Subcutaneous preadipocyte (primary cell): ENCODE results near the genes FMN1 and NOP10.

- CAGE, long polyA plus RNA: no peak
Measured at GRCh38 chr15:31378662-31379549, 52.3 kb downstream of the KLF13 start.

GRCh38 chr15:32315501-32315932 is 87.6 kb downstream of the GOLGA8K start:
- CAGE, long polyA plus RNA: no peak

DNA sequence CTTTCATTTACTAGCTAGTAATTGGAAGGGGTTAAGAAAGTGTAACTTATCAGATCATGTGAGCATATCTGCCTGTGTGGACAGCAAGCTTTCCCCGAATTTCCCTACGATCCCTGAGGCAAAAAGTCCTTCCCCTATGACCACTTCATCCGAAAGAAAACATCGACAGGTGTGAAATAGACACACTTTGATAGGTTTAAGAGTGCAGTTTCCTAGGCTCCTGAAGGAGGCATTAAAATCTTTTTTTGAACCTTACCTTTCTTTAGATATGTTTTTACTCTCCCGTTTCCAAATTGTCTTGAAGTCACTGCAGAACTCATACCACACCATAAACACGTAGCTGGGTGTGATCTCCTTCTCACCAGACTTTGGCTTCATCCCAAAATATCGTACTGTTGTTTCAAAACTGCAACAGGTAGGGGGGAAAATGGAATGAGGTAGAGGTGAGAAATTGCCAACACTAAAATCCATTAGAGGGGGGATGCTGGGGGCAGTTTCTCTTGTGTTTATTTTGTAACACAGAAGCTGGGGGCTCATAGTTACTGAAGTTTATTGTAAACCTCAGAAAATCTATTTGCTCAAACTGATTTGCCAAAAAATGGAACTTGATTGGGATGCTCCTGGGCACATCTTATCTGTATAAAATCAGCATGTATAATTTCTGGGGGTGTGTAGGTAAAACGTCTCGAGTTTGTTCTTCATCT is 80.9 kb downstream of the GREM1 start:
- CAGE, long polyA plus RNA: no peak

DNA sequence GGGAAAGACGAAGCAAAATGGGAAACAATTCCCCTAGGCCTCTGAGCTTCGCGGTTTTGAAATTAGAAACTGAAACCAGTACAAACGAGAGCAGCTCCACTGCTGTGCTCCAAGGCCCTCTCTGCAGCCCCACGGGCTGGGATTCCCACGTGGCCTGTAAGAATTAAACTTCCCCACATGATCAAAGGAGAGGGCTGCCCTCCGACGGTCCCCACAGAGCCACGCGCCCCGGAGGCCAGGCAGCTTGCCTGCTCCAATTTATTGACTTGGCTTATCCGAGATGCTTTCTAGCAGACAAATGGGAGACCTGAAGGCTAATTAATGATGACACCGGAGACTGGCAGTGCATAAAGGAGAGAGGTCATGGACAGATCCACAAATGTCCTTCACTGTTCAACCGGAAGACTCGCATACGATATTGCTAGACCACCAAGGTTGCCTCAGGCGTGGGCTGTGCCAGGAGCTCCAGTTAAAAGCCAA is 144.1 kb downstream of the GREM1 start:
- CAGE, long polyA plus RNA: no peak

DNA sequence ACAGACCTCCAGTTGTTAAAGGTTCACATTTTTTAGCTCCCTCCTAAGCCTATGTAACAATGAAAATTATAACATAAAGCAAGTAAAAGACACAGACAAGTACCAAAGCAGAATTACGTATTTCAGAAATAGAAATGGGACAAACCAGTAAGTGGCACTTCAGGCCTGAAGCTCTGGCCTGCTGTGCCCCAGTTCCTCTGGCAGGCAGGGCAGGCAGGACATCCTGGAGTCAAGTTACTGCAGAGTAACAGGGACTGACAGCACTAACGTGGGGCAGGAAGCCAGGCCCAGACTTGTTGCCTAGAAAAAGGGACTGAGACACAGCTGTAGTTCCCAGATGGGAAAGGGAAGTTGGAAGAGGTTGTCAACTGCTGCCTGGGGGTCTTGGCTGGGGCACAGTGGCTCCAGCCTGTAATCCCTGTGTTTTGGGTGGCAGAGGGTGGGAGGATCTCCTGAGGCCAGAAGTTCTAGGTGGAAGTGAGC is 172.0 kb downstream of the FMN1 start:
- CAGE, long polyA plus RNA: no peak

DNA sequence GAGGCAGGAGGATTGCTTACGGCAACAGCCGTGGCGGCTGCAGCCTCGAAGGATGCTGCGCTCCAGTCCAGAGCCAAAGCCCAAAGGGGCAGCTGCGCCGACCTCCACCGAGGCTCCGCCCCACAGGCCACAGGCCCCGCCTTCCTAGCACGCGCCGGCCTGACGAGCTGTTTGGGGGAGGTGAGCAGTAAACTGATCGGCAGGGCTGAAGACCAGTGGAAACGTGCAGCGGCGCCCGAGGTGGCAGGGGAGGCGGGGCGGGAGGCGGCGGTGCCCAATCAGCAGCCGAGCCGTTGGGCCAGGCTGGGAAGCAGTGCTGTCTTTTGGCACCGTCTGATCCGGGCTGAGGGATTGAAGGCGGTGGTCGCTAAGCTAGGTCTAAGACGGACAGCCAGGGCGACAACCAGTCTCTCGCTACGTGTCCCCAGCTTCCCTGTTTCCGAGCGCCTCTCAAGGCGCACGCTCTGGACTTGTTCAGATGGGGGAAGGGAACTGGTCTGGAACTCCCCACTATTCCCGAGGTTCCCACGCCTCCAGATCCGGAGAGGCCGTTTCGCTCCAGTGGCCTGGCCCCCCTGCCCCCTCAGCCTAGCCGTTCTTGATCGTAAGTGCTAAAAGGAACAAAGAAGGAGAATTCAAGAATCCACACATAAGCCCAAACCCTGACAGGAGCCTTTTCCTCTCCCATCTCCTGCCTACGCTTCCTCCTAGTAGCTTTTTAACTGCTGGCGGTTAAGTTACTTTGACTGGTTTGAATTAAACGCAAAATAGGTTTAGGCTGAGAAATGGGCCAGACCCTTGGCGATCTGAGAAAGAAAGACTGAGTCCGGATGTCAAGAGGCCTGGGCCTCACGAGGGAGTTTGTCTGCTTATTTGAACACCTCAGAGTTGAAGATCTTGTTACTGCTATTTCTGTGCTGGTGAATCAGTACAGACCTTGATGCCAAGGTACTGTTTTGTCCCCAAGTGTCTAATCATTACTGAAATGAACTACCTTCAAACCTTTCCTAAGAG is at the start of gene FMN1:
FMN1 (minus strand) TSS at position 87 of the 1,014 bp plus-strand sequence.
- CAGE, long polyA plus RNA: no peak

GRCh38 chr15:33994061-33994495 is 25.8 kb downstream of the CHRM5 start:
- CAGE, long polyA plus RNA: no peak

GRCh38 chr15:34100996-34101232 is 748 bp downstream of the EMC7 start:
- CAGE, long polyA plus RNA: no peak

DNA sequence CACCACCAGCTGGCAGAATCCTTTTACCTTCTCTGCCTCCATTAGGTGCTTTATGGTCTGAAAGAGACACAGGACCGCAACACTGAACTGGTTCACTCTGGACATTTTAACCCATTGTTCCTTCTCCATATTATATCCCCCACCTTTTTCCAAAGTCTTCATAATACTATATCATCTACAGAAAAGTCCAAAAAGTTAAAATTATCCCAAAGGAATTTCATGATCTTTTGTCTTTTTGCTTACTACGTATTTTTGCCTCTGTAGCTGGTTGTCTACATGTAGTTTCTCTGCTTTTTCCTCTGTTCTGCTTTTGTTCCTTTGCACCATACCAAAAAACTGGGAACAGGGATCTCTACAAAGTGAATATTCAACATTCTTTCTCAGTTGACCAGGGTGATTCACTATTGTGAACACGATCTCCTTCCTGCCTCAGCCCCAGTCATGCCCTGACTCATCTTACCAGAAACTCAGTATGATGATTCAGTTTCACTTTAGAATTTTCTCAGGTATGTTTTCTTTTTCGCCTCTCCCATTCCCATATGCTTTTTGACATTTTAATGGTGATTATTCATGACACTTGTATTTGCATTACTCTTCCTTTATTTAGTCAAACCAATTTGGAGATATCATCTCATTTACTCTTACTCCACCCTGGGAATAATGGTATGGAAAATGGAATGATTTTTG is 14.4 kb downstream of the EMC4 start:
- CAGE, long polyA plus RNA: no peak

GRCh38 chr15:34336323-34336879 is 1.2 kb downstream of the SLC12A6 start:
- CAGE, long polyA plus RNA: no peak

GRCh38 chr15:34342218-34343343 is at the start of gene NOP10:
NOP10 (minus strand) TSS chr15:34343136.
- CAGE, long polyA plus RNA: start-site peak on the minus strand at chr15:34343096-34343161, 675 and 235 reads in 2 replicates

DNA sequence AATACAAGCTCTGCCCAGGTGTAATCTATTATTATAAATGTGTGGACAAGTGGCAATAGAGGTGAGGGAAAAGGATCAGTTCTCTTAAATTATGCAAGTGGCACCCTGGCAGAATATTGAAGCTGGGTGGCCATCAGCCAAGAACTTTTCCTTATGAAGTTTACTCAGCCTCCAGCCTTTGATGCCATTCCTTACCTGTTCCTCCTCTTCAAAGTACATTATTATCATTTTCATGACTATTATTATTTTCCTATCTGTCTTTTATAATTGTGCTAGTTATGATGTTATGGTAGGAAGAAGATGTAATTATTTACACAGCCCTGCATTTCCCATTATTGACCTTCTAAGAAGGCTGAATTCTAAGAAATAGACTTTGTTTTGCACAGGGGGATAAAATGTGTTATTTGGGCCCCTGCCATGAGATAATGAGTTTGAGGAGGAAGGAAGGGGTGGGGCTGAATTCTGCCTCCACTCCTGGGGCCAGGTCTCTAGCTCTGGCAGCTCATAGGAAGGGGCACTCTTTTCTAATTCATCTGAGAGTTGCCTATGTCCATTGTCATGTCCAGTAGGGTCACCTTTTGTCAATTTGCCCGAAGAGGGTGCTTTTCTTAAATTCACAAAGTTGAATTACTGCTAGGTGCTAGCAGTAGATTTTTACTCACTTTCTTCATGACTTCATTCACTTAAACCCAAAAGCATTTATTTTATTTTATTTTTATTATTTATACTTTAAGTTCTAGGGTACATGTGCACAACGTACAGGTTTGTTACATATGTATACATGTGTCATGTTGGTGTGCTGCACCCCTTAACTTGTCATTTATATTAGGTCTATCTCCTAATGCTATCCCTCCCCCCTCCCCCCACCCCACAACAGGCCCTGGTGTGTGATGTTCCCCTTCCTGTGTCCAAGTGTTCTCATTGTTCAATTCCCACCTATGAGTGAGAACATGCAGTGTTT is 69.3 kb upstream of the GOLGA8B start:
- CAGE, long polyA plus RNA: no peak

DNA sequence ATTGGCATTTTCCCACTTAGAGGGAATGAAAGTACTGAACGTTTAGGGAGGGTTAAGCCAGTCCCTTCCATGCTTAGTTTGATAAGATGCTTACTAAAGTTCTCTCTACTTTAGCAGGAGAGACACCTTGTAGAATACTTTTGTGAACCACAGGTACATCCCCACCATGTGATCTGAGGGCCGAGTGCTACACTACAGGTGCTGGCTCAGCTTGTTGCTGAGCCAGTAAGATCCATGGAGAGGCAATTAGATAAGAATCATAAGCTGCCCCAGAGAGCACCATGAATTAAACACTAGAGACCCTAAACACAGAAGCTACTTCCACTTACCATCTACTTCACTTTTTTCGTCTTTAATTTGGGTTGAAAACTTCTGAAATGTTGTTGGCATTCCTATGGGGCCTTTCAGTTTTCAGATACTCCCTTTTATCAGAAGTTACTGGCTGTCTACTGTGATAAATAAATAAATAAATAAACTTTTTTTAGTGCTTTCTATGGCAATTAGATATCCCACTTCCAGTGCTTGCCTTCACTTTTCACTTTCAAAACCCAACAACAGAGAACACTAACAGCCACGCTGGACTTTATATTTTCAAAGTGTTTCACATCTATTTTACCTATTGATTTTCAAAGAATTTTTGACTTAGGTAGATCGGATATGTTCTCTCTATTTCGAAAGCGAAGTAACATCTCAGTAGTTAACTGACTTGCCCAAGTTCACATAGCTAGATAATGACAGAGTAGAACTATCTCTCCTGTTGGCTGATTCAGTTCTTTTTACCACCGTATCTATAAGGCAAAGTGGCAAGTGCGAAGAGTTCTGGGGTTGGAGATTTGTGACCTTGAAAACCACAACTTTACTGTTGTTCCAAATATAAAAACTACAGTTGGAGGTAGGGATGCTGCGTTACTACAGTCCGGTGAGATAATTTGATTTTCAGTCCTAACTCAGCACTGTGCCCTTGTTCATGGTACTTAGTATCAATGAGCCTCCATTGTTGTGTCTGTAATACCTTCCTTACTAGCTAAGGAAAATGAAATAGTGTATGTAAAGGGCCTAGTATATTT is 70.9 kb upstream of the GOLGA8B start:
- CAGE, long polyA plus RNA: no peak

DNA sequence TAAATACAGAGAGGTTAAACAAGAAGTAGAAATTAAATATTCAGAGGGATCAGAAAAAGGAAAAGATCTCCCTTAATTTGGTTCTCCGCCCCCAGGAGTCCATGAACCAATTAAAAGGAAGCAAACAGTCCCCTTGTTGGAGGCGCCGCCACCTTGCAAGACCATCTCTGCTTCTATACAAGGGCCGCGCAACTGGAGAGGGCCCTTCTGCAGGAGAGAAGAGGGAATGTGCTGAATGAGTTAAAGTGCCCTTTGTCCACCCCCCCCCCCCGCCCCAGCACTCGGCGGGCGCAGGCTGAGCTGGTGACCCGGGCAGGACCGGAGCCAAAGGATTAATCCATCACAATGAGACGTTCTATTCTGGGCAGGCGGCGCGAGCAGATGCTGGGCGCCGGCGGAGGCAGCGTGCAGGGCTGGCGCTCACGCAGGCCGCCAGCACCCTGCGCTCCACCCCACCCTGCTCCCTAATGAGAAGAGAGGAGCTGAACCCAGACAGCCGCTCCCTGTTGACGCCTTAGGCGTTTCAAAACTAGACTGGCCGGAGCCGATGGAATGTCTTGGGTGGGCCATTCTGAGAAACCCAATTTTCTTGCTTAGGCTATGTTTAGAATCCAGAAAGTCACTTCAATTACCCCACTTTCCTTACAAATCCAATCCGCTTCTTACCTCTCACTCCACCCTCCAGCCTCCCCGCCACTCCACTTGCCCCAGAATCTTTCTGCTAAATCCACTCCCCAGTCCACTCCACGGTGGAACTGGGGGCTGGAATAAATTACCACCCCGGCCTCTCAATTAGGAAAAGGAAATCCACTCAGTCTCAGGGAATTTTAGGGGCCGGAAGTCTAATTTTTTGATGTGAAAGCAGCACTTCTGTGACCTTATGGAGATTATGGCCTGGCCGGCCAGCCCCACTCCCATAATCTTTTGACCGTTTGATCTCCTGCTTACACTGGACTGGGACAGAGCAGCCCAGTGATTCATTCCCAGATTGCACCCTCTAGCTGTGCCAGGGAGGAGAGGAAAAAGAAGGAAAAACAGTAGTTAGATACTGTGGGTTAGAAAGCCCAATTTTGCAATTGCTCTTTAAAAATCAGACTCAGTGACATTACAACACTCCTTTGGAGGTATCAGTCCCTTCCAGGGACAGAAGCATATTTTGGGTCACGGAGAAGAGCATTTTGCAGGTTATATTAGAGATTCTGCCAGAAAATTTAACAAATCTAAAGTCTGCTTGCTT is 32.7 kb downstream of the GJD2 start:
- CAGE, long polyA plus RNA: no peak

DNA sequence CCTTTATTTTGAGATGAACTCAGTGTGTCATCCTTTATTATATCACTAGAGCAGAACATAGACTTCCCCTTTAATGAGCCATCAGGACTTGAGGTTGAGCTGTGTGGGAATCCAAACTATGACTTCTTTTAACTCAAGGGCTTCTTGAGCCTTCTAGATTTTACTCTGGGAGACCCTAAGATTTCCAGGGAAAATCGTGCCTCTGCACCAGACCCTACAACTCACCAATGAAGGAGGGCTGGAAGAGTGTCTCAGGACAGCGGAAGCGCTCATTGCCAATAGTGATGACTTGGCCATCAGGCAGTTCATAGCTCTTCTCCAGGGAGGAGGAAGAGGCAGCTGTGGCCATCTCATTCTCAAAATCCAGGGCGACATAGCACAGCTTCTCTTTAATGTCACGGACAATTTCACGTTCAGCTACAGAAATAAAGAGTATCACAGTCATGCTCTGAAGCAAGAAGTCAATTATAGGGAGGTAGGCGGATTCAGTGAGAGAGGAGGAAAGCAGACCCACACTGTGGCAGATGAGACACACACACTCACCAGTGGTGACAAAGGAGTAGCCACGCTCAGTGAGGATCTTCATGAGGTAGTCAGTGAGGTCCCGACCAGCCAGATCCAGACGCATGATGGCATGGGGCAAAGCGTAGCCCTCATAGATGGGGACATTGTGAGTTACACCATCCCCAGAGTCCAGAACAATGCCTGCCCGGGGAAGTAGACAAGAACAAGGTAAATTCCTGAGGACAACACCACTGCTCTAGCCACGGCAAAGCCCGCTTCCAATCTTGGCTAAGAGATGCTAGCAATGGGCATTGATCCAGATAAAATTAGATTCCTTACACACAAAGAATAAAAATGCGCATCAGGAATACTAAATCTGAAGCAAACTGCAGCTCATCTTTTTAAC is 3.2 kb downstream of the ACTC1 start:
- CAGE, long polyA plus RNA: no peak

DNA sequence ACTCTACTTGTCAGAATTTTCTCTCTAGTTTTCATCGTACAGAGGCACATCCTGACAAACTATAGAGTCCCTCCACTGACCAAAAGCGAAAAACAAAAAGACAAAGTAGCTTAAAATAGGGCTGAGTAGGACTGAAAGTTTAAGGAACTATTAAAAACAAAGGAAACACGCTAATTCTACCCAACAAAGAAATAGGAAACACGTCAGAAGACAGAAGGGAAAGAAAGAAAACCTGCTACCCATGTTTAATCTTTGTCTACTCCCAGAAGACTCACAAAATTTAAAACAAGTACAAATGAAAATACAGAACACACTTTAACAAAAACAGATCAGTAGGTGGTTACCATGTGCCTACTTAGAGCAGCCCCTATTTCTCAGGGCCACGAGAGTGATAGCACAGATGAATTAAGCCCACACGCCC is 26.4 kb downstream of the NANOGP8 start:
- CAGE, long polyA plus RNA: no peak

DNA sequence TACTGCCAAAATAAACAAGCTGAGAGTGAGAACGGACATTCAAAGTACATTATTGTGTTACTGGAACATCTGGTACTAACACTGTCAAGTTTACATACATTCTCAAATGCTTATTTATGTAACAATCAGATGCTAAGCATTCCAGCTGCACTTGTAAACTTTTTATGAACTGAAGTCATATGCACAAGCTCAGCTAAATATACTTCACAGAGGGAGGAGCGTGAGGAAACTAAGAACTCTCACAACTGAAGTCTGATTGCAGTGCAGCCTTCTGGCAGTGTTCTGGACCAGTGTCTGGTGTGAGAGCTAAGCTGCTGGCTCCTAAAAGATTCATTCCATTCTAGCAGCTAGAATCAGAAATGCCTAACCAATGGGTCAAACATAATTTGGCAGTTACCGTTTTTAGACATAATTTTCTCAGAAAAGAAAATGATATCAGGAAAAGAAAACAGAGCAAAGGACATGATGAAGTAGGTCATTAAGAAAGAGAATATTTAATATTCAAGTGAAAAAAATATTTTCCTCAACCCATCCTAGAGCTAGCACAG is 223.8 kb upstream of the NANOGP8 start:
- CAGE, long polyA plus RNA: no peak

DNA sequence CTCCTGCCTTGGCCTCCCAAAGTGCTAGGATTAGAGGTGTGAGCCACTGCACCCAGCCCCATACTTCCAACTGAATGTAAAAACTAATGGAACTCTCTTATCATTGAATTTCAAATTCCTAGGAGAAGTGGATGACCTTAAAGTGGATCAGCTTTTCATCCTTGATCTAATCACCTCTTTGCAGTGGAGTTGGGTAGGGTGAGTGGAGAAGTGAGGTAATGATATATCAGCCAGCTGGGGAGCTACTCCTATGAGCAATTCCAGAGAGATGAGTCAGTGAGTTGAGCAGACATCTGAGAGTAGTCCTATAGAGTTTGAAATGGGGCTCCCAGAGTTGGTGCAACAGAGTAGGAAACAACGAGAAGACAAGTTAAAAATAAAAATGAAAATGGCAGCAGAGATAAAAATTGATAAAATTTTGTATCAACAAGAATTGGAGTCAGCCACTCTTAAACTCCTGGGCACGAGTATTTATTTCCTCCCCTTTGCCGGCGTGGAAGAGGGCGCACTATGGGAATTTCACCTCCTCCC is 150.8 kb upstream of the DPH6 start:
- CAGE, long polyA plus RNA: no peak

DNA sequence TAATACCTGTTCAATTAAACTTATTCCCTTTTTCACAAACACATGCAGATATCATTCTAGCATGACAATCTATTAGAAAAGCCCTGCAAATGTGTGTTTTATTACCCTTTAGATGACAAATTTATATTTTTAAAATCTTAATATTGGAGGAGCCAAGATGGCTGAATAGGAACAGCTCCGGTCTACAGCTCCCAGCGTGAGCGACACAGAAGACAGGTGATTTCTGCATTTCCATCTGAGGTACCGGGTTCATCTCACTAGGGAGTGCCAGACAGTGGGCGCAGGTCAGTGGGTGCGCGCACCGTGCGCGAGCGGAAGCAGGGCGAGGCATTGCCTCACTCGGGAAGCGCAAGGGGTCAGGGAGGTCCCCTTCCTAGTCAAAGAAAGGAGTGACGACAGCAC is 384.2 kb upstream of the CDIN1 start:
- CAGE, long polyA plus RNA: no peak

GRCh38 chr15:36809113-36809805 is 229.8 kb downstream of the CDIN1 start:
- CAGE, long polyA plus RNA: no peak